UCH-1 (cell line): ENCODE measurements around a stretch of chr5.

- RRBS = no CpG with 5 or more reads among the region's 9 CpGs
Observed at GRCh38 chr5:82396663-82397311, 118.6 kb upstream of the RPS23 start.

- RRBS = no CpG with 5 or more reads among the region's 13 CpGs
Observed at GRCh38 chr5:82406130-82406735, 128.1 kb upstream of the RPS23 start.

DNA sequence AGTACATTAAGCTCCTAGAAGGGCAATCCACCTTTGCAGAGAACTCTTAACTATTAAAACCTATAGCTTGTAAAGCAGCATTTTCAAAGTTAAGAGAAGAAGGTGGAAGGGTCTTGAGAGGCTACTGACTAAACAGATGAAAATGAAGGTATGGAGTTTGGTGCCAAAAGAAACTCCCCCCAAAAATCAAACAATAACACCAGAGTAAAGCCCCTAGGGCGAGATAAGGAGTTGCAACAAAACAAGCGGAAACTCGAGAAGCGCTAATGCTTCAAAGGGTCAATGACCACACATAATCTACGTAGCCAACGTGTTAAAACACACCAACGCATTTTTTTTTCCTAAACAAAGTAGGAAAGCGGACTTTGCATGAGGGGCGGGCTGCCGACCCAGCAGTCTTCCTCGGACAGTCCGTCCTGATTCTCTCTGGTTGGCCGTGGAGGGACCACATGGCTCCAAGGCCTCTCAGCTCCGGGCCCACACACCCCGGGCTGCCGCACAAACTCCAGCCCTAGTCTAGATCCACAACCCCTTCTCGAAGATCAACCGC lies 371 bp downstream of the TMEM167A start:
- RRBS = 14% methylated on average over 2 of the region's 18 CpGs

DNA sequence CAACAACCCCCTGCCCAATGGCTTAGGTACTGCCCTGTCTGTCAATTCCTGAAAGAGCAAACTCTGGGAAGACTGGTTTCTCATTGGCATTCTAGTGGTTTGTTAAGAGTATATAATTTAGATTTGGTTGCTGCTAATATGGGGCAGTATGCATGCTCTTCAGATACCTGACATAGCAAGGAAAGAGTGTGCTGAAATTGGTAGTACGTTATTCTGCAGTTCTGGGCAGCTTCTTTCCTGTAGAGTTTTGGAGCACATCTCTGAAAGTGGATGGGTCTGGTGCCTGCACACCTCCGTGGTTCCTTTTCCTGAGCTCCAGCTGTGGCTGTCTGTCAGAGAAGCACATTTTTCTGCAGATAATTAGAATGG lies 55.5 kb downstream of the VCAN start:
- RRBS = no CpG with 5 or more reads among the region's 2 CpGs

GRCh38 chr5:83551718-83552272 lies 80.3 kb downstream of the VCAN start:
- RRBS = no CpG with 5 or more reads among the region's 2 CpGs

- RRBS = no CpG with 5 or more reads among the region's 8 CpGs
Observed at GRCh38 chr5:83580700-83581900, 109.6 kb downstream of the VCAN start.

GRCh38 chr5:83619369-83619911 lies 101.2 kb downstream of the HAPLN1 start:
- RRBS = no CpG with 5 or more reads among the region's 3 CpGs

- RRBS = no CpG with 5 or more reads among the region's 17 CpGs
Observed at GRCh38 chr5:85663371-85664051, 954.2 kb upstream of the COX7C start.

DNA sequence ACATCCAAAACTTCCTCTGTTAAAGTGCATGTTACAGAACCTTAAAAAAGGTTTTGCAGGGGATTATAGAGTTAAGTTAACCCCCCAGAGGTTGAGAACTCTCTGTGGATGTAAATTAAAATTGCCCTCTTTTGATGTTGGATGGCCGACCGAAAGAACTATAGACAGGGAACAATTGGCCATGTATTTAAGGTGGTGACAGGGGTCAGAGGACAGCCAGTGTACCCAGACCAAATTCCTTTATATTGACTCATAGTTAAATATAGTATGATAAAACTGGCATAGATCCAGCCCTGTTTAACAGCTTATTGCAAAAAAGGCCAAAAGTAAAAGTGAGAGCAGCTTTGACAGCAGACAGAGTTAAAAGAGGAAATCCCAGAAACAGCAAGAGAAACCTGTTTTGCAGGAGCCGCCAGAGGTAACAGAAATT lies 156.6 kb upstream of the COX7C start:
- RRBS = no CpG with 5 or more reads among the region's 3 CpGs

DNA sequence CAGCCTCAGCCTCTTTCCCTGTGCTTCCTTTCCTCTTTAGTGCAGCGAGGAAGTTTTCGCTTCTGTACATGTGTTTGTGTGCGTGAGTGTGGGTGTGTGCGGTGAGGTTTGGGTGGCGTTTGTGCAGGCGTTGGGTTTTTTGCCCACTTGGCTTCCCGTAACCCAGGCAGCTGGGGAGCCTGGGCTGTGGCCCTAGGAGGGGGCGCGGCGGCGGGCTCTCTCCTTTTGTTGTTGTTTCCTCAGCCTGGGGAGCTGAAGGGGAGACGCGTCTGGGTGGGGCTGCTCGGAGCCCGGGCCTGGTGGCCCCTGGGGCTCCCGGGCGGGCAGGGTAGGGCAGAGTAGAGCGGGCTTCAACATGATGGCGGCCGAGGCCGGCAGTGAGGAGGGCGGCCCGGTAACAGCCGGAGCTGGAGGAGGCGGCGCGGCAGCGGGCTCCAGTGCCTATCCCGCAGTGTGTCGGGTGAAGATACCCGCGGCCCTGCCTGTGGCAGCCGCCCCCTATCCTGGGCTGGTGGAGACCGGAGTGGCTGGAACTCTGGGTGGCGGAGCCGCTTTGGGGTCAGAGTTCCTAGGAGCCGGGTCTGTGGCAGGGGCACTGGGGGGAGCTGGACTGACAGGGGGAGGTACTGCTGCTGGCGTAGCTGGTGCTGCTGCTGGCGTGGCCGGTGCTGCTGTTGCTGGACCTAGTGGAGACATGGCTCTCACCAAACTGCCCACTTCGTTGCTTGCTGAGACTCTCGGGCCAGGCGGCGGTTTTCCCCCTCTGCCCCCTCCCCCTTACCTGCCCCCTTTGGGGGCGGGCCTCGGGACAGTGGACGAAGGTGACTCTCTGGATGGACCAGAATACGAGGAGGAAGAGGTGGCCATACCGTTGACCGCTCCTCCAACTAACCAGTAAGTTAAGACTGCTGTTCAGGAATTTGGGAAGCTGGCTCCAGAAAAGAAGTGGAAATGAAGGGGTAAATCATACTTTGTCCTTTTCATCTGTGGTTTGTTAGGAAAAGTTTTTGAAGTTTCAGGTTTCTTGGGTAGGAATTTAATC lies 735 bp downstream of the RASA1 start:
- RRBS = 3% methylated on average over 13 of the region's 50 CpGs

DNA sequence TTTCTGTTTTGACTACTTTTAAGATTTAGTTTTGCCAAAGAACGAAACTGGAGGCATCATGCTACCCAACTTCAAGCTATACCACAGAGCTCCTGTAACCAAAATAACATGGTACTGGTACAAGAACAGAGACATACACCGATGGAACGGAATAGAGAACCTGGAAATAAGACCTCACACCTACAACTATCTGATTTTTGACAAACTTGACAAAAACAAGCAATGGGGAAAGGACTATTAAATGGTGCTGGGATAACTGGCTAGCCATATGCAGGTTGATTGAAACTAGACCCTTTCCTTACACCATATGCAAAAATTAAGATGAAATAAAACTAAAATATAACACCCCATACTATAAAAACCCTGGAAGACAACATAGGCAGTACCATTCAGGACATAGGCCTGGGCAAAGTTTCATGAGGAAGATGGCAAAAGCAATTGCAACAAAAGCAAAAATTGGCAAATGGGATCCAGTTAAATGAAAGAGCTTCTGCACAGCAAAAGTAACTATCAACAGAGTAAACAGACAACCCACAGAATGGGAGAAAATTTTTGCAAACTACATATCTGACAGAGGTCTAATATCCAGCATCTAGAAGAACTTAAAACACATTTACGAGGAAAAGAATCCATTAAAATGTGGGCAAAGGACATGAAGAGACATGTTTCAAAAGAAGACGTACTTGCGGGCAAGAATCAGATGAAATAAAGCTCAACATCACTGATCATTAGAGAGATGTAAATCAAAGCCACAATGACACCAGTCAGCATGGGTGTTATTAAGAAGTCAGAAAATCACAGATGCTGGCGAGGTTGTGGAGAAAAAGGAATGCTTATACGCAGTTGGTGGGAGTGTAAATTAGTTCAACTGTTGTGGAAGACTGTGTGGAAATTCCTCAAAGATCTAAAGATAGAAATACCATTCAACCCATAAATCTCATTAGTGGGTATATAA lies 37.8 kb downstream of the RASA1 start:
- RRBS = no CpG with 5 or more reads among the region's 8 CpGs

- RRBS = no CpG with 5 or more reads among the region's 3 CpGs
Observed at GRCh38 chr5:87312674-87313431, 45.2 kb downstream of the RASA1 start.

- RRBS = no CpG with 5 or more reads among the region's 7 CpGs
Observed at GRCh38 chr5:87375214-87375655, 37.5 kb downstream of the CCNH start.

DNA sequence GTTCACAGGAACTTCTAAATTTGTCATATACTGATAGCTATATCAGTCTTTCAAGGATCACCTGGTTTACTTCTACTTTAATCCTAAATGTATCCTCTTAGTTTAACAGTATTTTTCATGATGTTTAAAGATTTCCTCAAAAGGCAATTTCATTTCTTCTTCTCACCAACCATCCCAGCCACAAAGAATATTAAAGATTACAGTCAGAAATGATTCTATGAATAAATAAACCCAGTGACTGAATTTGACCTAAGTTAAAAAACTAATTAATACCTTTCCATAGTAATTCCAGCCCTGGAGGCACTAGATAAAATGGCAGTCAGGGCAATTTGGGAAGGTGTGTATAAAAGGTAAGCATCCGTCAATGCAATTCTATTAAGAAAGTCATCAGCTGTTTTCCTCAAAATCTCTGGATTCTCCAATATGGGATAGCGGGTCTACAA lies 8.1 kb downstream of the CCNH start:
- RRBS = no CpG with 5 or more reads among the region's 2 CpGs

DNA sequence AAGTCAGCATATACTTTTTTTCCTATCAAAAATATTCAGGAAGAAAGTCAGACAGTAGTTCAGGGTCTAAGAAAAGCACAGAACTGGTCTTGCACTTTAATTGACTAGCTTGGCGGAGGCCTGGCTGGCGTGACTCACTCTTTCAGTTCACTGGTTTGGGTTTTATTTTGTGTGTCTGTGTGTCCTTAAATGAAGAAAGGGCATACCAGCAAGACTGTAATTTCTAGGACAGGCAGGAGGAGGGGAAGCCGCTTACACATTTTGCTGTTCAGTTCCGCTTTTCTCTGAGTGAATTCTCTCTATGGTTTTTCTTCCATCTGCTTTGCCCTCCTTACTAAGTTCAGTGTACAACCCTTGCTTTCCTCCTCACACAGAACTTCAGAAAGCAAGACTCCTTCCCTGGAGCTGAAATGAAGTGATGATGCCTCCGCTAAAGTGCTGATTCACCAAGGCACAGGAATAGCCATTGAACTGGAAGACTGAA lies 150.8 kb downstream of the MEF2C start:
- RRBS = no CpG with 5 or more reads among the region's 5 CpGs

- RRBS = no CpG with 5 or more reads among the region's 4 CpGs
Observed at GRCh38 chr5:88778602-88779054, 104.4 kb downstream of the MEF2C start.

GRCh38 chr5:88785826-88786581 lies 97.0 kb downstream of the MEF2C start:
- RRBS = no CpG with 5 or more reads among the region's 7 CpGs

GRCh38 chr5:88819608-88820256 lies 63.3 kb downstream of the MEF2C start:
- RRBS = no CpG with 5 or more reads among the region's 3 CpGs

GRCh38 chr5:88824191-88824562 lies 58.8 kb downstream of the MEF2C start:
- RRBS = no CpG with 5 or more reads among the region's 4 CpGs

DNA sequence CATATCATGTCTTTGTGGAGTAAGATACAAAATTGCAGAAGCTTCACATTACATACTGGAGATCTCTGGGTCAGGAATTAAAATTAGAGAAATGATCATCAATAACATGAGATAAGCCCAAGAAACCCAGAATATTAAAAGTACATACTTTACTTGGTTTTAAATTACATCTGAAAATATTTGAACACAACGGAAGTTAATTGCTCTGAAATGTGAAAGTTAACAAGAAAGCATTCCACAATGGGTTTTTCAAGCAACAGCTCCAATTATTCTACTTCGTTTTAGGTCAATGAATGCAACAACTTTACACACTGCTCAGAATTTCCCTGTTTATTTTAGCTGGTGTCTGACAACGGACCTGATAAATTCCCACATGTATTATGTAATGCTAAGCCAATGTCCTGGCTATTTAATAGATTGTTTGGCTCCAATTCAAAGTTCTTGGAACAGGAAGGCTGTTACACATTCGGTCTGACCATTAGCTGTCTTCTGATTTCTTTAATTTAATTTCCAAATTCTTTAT lies 58.2 kb downstream of the MEF2C start:
- RRBS = no CpG with 5 or more reads among the region's 4 CpGs